LHCN-M2 (cell line): ENCODE measurements around a stretch of chr6.

DNA sequence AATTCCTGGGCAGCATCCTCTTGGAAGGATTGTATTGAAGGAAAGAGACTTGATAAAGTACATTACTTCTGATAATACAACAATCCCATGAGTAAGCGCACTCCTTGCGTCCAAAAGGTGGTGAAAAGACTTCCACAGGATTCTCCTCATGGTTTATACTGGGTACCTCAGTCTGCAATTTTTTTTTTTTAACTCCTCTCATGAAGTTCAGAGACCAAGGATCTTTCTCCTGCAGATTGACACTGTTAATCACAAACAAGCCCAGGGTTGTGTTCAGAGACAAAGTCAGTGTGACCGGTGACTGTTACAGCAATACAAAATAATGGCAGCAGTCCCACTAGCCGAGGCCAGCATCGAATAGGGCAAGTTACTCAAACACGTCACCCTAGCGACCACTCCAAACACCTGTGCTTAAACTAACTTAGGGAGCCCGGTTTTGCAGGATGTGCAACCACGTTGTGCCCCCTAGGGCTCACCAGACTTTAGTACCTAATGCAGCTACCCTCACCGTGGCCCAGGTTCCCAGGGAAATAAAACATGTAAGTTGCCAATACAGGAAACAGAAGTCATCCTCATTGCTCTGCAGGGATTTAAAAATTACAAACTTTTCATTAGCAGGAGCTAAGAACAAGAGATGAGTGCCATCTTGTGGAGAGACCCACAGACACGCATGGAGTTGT lies 37.9 kb downstream of the FAM50B start:
- RAMPAGE, long total RNA, result no peak

DNA sequence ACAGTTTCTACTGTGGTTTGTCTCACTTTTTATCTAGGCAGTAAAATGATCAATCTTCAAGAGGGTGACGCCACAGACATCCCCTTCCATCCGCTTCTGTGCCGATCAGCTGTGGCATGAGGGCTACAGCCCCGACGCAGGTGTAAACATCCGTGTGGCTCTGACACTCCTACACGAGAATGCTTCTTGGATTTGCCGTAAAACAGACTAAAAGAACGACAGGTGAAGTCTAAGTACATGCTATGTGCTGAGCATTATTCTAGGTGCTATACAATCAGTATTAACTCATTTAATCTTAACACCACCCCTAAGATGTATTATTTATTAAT lies 43.8 kb downstream of the FAM50B start:
- RAMPAGE, long total RNA, result no peak

GRCh38 chr6:3905436-3906465 lies 56.6 kb downstream of the FAM50B start:
- RAMPAGE, long total RNA, result no peak

- RAMPAGE, long total RNA, result no peak
These were observed 894 bp downstream of the PRPF4B start for GRCh38 chr6:4021537-4022851.

- RAMPAGE, long total RNA, result no peak
These were observed 19.7 kb downstream of the FAM217A start for GRCh38 chr6:4059040-4059828.

GRCh38 chr6:4358168-4359404 lies 223.2 kb upstream of the ECI2 start:
- RAMPAGE, long total RNA, result no peak

DNA sequence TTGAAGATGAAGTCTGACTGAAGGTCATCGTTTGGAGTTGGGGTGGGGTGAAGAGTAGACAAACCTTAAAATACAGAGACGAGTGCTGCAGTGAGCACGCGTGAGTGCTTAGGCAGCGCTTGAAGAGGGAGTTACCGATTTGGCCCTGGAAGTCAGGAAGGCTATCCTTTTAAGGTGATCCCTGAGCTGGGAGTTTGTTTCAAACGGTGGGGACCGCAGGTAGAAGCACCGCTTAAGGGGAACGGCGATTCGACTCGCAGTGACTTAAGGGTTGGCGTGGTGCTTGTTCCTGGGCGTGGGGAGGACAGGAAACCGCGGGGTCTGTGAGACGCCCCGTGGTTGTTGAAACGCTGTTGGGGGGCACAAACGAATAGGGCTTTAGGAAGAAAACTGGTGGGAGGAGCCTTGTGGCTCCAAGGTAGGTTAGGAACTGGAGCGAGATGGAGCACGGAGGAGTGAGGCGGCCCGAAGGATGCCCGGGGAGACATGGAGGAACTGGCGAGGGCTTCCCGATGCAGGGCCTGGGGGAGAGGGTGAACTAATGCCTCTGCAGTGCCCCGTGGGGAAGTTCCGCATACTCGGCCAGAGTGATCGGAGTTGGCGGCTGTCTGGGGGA lies 1.4 kb upstream of the CDYL start:
- RAMPAGE, long total RNA, result no peak

DNA sequence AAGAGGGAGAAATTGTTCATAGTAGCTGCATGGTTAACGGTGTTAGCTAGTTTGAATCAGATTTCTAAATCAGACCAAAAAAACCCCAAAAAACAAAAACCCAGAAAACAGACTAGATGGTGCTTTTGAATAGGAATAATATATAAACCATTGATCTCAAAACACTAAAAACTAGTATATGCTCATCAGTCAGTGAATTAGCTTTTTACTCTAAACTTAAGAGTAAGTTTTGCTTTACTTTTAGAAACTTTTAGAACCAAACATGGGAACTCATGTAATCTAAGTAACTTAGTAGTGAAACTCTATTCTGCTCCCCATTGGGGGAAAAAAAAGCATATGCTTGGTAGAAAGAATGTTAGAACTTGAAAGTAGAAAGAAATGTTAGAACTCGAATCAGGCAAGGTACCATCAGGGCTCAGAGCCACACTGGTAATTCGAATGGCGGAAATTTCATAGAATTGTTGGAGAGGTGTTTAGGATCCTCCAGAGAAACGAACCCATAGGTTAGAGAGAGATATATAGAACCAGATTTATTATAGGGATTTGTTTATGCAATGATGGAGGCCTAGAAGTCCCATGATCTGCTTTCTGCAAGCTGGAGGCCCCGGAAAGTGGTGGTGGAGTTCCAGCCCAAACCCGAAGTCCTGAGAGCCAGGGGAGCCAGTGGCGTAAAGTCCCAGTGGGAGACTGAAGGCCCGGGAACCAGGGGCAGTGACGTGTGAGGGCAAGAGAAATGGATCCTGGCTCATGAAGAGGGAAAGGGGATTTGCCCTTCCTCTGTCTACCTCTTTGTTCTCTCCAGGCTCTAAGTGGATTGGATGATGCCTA lies 29.0 kb downstream of the CDYL start:
- RAMPAGE, long total RNA, result no peak

DNA sequence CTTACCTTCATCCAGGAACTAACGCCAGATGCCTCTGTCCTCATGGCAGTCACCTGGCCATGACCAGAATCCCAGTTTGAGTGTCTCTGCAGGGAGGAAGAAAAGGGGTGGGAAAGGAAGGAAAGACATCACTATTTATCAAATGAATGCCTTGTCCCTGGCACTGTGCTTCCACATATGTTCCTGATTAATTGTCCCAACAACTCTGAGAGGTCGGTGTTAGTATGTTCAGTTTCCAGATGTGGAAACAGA lies 31.1 kb upstream of the PPP1R3G start:
- RAMPAGE, long total RNA, result no peak

DNA sequence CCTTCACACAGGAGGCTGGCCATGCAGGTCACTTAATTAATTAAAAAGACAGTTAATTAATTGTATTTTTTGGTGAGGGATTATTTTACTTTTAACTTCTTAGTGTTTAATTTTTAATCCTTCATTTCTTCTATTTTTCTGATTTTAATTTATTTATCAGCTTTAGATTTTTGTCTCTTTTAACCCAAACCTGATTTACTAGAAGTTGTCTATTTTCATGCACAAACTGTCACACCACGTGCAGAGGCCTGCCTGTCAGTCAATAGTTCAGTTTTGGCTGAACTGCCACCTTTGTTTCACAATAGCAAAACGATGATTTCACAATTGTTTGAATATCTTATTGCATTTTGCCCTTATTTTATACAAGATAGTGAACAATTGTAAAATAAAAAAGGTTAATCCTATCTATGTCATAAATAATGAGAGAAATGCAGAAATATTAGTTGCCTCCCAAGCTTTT lies 24.0 kb upstream of the PPP1R3G start:
- RAMPAGE, long total RNA, result no peak

DNA sequence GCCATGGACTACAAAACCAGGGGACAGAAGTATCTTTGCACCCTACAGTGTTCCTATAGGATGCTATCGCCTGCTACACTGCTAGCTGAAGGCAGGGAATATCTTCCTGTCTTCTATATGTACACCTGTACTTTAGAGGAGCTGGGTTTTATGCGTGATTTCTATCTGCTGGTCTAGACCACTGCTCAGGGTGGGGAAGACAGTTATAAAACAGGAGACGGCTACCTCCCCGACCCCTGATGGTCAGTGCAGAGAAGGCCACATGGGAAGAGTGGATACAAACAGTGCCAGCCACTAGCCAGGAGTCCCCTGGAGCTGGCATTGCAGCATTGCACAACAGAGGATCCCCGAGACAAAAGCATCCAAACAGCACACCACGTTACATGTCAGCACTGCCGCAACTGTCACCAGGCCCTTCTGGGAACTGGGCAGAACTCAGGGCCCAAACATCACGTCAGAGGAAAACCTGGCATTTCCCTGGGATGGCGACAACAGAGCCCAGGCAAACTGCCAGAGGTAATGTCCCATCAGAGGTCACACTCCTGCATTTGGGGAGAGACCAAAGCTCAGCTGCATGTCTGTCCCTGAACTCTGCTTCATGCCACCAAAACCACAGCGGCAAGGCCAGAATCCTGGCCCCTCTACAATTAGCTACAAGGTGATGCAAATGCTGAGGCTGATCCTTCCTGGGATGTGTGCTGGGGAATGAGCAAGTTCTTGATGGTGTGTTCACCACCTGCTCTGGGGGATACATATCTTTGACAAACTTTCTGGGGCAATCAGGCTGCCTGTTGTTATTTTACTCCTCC lies 36.3 kb downstream of the PPP1R3G start:
- RAMPAGE, long total RNA, result no peak

DNA sequence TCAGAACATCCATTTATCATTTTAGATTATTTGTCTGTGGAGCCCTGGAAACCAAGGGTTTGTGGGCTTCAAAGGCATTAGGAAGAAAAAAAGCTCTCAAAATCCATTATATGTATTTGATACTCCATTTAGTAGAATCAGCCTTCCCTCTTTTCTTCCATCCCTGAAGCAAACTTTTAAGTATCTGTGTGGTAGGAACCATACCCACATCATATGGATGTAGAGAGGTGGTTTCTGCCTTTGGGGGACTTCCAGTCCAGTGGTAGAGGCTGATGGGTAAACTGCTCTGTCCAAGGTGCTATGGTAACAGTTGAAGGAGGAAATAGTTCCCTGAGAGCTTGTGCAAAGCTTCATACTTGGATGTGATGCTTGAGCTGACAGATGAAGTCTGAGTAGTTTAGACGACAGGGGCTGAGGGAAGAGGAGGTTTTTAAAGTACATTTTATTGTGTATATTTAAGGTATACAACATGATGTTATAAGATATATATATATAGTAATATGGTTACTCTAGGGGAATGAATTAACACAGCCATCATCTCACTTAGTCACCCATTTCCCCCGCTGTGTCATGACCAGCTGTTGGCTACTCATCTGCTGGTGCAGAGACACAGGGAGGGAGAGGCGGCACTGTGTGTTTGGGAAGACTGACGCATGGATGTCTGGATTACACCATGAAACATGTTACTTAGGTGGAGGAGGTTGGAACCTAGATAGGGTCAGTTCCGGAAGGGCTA lies 185.1 kb downstream of the FARS2 start:
- RAMPAGE, long total RNA, result no peak

DNA sequence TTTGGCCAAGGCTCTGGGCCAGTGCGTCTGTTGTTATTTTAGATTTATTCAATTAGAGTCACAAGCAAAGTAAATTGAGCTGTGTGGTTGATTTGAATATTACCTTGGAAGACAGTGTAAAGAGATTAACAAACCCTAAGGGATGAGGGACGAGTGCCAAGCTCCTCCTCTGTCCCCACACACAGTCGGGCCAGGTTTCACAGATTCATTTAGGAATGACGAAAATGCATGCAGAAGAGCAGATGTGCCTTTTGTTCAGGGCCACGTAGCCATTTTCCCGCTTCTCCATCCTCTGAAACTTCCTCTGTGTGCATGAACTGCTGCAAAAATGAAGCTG lies 361.5 kb downstream of the NRN1 start:
- RAMPAGE, long total RNA, result no peak

DNA sequence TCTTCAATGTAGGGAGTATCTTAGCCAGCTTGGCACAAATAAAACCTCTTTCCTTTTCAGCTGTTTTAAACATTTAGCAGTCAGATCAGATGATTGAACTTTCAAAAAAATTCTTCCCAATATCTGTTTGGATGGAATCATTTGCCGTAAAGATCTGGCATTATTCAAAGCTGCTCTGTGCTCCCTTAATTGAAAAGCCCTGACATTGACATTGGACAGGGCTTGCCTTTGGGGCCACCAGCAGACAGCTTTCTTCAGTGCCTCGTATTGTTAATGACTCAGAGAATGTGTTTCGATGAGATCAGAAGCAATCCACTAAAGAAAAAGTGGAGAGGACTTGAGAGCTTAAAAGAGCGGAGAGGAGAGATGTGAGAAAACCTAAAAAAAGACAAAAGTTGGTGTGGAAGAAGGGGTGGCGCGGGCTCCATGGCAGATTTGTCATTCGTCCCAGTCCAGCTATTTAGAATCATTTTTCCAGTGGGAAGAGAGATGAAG lies 343.4 kb downstream of the NRN1 start:
- RAMPAGE, long total RNA, result no peak

- RAMPAGE, long total RNA, result no peak
These were observed 335.5 kb downstream of the NRN1 start for GRCh38 chr6:5671037-5671740.

- RAMPAGE, long total RNA, result no peak
These were observed 175.2 kb downstream of the NRN1 start for GRCh38 chr6:5831311-5832192.

DNA sequence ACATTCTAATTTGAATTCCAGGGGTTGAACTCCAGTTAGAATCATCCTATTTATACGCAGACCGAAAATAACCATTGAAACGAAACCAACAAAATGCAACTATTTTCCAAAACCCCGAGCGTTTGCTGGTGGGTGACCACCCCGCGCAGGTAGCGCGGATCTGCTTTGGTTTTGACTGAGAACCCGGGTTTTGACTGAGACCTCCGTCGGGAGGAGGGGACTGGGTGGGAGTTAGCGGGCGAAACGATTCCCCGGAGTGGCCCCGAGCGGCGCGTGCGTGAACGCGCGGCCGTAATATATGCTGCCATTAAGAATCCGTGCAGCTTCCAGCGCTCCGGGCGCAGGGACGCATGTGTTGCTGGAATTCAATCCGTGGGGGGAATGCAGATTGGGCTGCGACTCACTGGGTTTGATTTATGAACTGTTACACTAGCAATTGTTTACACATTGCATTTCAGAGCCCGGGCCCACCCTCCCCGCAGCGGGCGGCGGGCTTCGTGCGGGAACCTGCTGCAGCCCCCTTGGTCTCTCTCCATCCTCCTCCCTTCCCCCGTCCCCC lies 10.0 kb downstream of the NRN1 start:
- RAMPAGE, long total RNA, result no peak

- RAMPAGE, long total RNA, result no peak
These were observed 4.6 kb downstream of the NRN1 start for GRCh38 chr6:6001715-6002921.

GRCh38 chr6:6501065-6501397 lies 87.5 kb upstream of the LY86 start:
- RAMPAGE, long total RNA, result no peak

GRCh38 chr6:6546878-6547457 lies 41.6 kb upstream of the LY86 start:
- RAMPAGE, long total RNA, result no peak